ENCODE measurements around a stretch of chr17.

GRCh38 chr17:75814825-75815470 lies 29.3 kb downstream of the UNC13D start:
- PRO-cap, result no peak

- PRO-cap, result no peak
These were observed 25.7 kb downstream of the UNC13D start for GRCh38 chr17:75818286-75819087.

- PRO-cap, result no peak
These were observed 21.2 kb downstream of the UNC13D start for GRCh38 chr17:75822921-75823563.

GRCh38 chr17:75824340-75825515 lies 19.5 kb downstream of the UNC13D start:
- PRO-cap, result no peak

GRCh38 chr17:75832763-75833819 lies 11.1 kb downstream of the UNC13D start:
- PRO-cap, result no peak

DNA sequence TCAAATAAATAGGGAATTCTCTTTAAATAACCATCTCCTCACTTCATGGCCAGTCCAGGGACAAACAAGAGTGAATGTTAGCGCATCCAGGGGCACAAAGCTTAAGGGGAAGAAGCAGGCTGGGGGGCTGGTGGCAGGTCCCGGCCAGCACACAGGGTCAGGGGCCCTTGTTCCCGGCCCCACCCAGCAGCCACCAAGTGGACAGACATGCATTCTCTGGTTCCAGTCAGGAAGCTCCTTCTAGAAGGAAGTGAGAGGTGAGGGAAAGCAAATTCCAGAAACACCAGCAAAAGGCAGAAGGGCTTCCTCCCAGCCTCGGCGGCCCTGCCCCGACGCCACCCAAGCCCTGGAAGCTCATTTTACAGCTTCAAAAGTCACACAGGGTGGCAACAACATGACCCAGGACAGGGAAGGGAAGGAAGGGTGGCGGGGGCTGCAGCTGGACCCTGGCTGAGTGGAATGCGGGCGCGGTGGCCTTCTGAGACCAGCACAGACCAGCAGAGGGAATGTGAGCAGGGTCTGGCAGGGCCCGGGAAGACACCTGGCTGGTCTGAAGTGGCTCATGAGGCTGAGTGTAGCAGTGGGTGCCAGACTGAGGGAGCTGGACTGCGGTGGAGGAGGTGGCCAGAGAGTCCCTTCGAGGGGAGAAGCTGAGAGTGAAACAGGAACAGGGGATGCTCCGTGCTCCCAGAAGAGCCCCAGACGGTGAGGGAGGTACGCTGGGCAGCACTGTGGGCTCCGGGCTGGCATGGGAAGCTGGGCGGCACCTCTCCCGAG lies 1.8 kb upstream of the UNC13D start:
- PRO-cap, result no peak

GRCh38 chr17:75850805-75852083 lies 3.9 kb downstream of the WBP2 start:
- PRO-cap, result no peak

- PRO-cap, result no peak
These were observed 693 bp downstream of the WBP2 start for GRCh38 chr17:75854388-75854896.

GRCh38 chr17:75909464-75910518 lies 5.1 kb upstream of the MRPL38 start:
- PRO-cap, result no peak

DNA sequence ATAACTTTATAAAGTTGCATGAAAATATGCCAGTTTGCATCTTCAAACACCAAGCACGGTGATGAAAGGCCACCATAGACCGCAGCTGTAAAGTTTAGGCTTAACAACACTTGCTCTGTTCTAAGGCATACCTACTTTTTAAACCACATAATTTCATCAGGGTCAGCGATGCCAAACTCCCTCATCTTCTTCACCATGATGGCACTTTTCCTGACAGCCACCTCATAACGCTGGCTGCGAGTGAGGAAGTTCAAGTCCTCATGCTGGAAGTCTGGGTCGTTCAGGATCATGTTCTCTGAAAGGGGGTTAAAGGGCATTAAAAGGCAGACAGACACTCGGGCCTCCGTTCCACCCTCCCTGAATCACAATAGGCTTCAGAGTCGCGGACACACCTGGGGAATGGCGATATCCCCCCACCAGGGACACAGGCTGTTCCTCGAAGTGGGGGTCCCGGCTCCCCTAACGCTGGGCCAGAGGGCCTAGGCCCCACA lies 522 bp downstream of the ACOX1 start:
- PRO-cap, result no peak

DNA sequence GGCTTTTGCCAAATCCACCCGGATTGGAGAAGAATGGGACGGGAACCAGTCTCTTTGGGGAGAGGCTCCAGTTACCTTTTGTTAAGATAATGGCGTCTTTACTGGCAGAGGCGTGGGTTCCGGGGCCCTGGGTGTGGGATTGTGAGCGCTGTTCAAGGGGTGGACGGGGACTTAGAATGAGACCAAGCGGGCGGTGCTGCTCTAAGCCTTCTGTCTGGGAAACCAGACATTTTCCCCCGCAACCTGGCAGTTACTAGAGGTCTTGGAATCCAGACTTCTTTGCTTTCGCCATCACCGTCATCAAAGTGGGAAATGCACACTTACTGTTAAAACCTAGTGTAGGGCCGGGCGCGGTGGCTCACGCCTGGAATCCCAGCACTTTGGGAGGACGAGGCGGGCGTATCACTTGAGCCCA lies 680 bp downstream of the TEN1 start:
- PRO-cap, result bidirectional peak, plus-strand start at position 329 of the sequence, minus-strand start at position 178 of the sequence

DNA sequence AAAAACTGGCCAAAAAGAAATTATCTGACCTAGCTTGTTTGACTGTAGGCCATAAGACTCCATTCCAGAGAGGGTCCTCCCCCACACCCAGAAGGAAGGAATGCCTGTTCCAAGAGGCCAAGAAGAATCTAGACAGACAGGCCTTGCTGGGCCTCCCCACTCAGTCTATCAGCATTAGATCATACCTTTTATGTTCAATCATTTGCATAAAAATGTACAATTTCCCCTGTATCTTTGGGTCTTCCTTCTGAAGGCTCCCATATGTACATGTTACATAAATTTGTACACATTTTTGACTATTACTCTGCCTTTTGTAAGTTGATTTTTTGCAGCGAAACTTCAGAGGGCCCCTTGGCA lies 3.0 kb downstream of the TEN1 start:
- PRO-cap, result no peak

DNA sequence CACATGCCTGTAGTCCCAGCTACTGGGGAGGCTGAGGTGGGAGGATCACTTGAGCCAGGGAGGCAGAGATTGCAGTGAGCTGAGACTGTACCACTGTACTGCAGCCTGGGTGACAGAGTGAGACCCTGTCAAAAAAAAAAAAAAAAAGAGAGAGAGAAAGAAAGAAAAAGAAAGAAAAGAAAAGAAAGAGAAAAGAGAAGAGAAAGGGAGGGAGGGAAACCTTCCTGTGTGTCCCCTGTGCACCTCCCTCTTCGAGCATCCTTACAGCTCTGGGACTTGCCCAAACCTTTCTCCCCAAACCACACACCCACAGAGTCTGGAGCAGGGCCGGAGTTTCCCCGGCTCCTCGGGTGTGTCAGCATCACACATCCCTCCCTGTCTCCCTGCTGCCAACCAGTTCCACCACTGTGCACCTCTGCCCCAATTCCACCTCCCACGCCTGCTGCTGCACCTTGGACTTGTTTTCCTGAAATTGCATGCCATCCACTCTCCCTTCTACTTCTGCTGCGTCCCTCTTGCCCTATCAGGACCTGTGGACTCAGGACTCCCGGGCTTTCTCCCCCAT lies 4.0 kb upstream of the CDK3 start:
- PRO-cap, result no peak

GRCh38 chr17:76008027-76009419 lies 7.9 kb downstream of the CDK3 start:
- PRO-cap, result no peak

DNA sequence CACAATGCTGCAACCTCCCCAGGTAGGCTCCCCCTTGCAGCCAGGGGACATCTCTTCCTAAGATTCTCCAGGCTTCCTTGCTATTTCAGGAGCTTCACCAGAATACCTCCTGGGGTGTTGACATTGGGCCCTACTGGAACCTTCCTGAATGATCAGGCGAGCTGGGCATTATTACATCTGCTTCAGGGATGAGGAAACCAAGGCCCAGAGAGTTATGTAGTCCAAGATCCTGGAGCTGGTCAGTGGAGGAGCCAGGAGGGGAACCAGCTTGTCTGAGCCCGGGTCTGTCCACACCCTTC lies 9.8 kb downstream of the EVPL start:
- PRO-cap, result no peak

- PRO-cap, result no peak
These were observed 20.8 kb downstream of the SRP68 start for GRCh38 chr17:76051461-76051959.

DNA sequence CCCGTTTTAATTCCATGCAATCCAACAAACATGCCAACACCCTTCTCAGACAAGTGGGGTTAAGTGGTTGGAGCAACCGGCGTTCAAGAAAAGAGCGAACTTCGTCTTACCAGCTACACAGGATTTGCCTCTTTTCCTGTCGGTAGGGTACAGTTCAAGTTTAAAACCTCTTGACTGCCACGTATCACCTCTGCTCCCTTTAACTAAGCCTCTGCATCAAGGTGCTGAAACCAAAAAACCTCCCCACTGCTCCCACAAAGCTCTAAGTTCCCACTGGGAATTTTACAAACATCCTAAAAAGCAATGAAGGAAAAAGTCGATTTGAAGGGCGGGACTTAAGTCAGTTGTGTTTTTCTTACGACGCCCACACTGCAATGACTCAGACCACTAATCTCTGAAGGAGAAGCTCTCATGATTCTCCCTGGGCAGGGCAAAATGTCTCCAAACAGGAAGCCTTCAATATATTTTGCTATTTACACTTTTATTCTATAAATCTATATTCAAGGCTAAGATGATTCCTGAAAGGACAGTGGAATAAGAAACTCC lies 18.9 kb downstream of the SRP68 start:
- PRO-cap, result no peak

DNA sequence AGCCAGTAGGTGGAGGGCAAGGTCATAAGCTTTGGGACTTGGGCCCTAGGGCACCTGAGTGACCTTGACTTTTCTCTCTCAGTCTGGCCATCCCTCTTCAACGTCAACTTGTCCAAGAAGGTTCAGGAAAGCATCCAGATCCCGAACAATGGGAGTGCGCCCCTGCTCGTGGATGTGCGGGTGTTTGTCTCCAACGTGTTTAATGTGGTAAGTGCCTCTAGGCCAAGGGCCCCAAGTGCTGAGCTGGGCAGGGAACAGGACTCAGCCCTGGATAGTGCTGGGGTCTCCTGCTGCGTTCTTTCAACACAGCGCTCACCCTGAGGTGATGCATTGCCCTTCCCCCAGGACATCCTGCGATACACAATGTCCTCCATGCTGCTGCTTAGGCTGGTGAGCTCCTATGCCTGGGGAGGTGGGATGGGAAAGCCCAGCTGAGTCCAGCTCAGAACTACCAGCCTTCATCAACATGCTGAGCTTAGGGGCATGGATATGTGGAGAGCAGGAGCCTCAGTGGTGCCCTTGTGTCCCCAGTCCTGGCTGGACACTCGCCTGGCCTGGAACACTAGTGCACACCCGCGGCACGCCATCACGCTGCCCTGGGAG lies 476 bp downstream of the ZACN start:
- PRO-cap, result no peak

DNA sequence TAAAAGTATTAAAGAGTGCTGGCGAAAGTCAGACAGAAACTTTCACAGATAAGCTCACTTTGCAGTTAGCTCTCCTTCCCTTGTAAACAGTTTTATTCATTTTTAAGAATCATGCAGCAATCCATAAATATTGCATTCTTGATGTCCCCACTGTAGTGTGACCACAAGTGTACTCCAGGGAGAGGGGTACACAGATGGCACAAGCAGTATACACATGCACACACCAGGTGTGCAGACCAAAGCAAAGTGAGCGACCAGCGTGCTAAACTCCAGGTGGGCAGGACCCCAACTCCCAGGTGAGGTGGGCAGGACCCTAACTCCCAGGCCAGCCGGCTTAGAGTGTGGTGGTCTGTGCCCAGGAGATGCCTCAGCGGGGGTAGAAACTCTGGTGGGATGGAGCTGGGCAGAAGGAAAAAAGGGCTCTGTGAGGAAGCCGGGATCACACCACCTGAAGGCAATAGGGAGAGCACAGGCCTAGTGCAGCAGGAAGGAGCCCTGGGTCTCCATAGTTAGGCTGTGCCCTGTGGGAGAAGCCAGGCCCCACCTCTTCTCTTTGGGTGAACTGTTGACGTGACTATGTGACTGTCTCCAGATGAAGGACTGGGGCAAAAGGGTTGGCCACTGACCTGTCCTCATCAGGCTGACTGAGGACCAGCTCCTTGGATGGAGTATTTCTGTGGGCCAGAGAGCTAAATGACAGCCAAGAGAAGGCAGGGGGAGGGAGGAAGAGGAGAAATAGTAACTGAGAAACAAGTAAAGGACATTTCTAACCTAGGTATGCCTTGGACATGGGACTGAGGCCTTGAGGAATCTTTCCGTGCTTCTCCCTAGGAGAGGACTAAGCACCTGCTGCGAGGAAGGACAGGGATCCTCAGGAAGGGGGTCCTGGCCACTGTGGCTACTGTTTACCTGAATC lies 1.6 kb upstream of the FOXJ1 start:
- PRO-cap, result no peak

DNA sequence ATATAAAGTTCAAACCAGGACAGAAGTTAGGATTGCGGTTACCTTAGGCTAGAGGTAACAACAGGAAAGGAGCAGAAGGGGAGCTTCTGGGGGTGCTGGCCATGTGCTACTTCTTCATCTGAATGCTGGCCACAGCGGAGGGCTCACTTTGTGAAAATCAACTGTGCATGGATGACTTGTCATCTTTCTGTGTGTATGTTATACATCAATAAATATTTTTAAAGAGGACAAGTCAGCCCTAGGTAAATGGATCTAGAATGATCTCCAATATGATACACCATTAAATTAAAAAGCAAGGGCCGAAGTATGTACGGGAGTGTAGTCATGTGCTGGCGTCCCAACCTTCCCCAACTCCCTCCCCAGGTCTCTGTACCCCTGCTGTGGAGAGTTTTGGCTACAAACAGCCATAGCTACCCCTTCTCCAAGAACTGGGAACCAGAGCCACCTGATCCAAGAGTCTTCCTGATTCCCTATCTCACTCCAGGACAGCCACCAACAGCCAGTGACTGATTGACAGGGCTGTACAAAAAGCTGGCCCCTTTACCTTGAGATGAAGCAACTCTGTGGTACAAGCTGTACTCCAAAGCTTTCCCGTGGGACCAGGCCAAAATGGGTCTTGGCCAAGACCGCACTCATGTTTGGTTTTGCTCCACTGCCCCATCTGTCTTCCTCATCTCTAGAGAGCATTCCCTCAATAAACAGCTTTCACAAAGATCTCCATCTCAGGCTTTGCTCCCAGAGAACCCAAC lies 43.8 kb downstream of the RNF157 start:
- PRO-cap, result no peak